ENCODE measurements around a stretch of chr11.

DNA sequence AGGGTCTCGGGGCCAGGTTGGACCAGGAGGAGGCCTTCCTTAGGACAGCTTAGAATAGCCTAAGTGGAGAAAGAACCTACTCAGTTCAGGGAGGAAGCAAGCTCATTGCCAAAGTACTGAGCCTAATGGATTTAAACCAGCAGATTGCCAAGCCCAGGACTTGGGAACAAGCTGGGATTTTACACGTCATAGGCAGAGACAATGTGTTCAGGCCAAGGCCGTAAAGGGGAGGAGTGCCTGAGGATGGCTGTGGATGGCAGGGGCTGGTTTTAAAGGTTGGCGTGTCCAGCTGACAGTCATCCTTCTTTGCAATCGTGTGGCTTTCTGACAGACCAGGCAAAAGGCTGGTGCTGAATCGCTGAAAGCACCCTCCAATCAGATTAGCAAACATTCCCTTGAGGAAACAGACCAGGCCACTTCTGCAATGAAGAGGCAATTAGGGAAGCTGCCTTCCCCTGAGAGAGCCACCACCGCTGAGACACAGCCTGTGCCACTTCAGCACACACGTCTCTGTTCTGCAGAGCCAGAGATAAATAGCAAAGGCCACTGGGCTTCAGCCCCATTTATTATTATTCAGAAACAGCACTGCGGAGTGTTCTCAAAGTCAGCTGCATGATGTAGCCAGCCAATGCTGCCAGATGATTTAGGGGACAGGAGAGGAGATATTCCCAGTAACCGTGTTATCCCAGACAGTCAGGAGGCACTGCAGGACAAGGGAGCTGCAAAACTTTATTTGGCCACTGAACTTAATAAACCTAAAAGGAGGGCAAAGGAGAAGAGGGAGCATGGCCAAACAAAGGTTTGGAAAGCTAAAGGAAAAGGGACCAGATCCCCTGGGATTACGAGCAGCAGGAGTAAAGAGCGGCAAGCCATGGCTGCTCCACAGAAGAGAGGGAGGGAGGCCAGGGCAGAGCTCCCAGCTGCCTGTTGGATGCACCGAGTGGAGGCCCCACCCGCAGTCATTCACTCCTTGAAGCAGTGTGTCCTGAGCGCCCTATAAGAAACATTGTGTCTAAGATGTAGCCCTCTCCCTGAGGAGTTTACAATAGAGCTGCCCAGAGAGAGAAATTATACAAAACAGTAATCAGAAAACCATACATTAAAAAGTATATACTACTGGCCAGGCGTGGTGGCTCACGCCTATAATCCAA is 54.3 kb upstream of the CSNK2A3 start:
- PRO-cap, result no peak

- PRO-cap, result no peak
Observed at GRCh38 chr11:11427577-11427991, 74.5 kb upstream of the CSNK2A3 start.

DNA sequence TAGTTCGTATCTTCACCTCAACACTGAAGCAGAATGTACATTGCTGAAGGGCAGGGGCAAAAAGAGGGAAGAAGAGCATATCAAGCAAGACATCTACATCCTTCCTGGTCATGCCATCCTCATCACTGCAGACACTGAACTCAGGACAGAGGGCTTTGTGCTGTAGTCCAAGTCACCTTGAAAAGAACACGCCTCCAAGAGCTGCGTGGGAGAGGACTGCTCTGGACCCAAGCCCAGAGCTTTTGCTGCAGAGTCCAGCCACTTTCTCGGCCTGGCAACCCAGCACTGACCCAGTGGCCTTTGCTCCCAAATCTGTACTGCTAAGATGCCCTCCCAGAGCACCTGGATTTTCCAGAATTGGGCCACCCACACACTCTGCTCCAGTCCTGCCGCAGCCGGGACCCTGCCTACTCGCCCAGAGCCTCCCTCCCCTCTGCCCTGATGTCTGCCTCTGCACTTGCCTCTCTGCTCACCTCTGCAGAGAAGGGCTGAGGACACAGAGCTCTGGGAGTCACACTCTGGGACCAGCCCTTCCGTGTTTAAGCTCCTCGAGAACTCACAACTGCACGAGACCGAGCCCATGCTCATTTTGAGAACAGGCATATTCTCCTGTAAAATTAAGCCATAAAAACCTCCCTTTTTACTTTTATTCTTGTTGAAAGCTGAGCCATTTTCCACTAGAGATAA is 83.7 kb upstream of the CSNK2A3 start:
- PRO-cap, result no peak

- PRO-cap, result no peak
Observed at GRCh38 chr11:11911789-11912407, 70.1 kb downstream of the USP47 start.

DNA sequence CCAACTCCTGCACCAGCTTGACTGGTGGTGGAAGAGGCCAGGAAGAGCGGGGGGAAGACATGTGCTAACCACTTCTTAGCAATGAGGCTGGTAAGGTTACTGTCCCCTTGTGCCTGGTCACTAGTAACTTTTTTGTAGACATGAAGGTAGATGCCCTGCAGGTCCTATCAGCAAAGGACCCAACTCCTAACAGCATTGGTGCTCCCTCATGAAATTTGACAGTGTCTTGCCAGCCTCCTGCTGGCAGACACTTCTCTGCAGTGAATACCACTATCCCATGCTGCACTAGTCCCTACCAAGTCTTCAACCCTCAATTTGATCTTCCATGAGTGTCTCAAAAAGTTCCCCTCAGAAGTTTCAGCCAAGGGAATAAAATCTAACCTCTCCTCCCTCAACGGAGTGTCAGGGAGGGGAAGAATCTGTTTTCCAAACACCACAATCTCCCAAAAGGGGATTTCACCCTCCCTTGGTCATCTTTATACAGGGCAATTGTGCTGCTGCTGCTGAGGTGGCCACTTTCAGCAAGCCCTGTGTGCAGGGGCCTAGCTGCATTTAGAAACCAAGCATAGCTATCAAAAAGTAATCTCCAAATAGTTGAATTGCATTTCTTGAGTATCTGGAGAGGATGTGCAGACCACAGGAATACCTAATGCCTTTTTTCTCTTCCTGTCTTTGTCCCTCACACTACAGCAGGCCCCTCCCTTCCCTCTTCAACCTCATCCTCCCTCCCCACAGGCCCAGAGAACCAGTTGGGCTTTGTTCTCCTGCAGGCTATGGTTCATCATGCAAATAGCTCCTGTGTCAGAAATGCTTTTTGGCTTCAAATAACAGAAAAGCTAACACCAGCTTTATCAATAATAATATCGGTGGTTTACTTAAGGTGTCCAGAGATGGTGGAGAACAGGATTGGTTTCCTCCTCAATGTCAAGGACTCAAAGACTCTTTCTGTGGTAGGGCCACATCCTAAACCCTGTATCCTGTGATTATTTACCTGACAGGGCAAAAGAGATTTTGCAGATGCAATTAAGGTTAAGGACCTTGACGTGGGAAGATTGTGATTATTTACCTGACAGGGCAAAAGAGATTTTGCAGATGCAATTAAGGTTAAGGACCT is 47.9 kb downstream of the DKK3 start:
- PRO-cap, result no peak

DNA sequence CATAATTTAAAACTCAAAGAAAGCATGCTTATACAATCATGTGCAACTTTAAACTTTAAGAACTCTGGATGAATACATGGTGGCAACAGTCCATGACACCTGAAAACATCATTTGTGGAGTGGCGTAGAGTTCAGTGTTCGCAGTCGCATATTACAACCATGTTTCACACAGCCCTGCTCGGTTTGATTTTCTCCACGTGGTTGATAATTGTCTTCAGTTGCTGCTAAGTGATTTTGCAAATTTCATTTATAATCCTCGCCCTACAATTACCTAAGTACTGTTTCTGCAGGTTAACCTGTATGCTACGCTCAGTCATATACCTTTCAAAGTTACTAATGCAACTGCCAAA is 45.3 kb downstream of the DKK3 start:
- PRO-cap, result no peak

DNA sequence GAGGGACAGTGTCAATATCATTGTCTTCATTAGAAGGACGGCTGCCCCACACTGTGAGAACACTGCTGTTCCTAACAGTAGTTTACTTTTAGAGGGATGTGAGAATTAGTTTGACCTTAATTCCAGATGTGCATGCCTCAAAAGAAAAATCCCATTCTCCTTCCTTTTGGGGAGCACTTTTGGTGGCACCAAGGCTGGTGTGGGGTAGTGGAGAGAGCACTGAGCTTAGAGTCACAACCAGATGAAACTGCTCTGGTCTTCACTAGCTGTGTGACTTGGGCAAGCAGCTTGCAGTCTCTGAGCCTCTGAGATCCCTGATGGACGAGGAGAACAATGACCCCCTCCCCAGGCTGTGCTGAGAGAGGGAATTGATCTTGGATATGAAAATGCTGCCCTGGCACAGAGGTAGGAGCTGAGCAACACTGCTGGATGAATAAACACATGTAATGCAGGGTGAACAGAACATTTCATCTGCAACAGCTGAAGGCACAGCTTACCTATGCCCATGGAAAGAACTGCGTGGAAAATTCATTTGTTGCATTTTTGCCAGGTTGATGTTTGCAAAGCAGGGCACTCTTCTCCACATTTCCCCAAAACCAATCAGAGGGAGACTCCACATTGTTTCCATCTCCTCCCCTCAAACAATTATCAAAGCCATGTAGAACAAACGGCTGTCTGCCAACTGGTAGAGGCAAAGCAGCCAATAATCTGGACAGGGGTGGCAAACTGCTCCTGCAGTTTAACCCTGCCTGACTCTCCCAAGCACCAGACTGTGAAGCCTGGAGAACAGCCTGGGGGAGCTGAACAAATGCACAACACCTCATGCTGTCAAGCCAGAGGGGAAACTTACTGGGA is 44.7 kb downstream of the DKK3 start:
- PRO-cap, result no peak

GRCh38 chr11:11973307-11974069 is 34.9 kb downstream of the DKK3 start:
- PRO-cap, result no peak

DNA sequence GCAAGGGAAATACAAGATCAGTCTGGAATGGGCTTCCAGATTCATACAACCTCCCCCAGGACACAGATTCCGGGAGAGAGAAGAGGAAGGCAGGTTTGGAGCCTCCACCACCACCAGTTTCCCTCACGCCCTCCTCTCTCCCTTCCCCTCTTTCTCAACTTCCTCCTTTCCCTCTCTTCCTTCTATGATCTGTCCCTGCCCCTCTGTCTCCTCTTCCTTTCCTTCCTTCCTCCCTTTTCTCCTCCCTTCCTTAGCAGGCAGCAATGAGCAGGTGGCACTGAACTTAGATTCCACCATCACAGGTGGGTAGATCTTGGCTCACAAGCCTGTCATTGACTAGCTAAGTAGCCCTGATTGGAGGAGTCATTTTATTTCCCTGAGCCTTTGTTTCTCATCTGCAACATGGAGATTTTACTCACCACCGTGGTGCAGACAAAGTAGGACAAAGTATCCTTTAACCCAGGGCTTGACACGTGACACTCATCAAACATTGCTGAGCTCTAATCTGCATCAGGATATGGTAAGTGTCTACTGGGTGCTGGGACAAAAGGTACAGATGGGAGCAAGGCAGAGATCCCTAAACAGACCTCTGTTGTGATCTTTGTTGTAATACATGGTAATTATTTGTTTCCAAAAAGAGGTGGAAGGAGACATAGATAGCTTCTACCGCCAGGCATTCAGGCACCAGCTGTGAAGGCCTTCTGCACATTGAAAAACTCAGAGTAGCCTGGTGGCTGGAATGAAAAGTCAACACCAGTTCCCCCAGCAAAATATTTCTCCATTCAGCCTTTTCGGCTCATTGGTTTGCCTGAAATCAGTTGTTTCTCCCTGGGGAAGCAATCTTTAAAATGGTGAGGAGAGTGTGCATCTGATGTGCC is 18.5 kb upstream of the MICAL2 start:
- PRO-cap, result no peak

- PRO-cap, result unidirectional peak, plus-strand start at chr11:12139425
Observed at GRCh38 chr11:12138899-12139982, 28.9 kb downstream of the MICAL2 start.

GRCh38 chr11:12160447-12161196 is 50.2 kb downstream of the MICAL2 start:
- PRO-cap, result no peak

DNA sequence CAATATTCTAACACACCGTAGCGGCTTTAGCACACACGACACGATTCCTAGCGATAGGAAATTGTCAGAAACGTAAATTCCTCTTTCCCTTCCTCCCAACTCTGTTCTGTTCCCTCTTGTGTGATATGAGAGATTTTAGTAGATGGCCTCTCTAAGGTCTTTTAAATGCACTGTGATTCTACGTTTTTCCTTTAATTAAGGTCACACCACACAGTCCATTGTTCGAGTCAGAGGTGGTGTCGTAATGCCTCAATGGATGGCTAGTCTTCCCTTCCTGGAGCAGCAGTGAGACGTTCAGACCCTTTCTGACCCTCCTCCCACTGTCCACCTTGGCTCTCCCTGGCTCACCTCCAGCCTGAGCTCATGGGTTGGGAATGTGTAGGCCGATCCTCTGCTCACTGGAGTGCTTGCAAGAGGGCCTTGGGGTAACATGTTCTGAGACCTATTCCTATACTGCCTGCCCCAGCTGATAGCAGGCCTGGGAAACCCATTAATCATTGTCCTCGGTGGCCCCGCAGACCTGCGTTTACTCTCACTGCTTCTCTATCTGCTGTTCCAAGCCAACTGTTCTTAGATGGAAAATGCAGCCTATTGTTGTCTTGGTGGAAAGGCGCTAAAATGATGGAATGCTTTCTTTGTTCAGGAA is 72.2 kb downstream of the MICAL2 start:
- PRO-cap, result no peak

DNA sequence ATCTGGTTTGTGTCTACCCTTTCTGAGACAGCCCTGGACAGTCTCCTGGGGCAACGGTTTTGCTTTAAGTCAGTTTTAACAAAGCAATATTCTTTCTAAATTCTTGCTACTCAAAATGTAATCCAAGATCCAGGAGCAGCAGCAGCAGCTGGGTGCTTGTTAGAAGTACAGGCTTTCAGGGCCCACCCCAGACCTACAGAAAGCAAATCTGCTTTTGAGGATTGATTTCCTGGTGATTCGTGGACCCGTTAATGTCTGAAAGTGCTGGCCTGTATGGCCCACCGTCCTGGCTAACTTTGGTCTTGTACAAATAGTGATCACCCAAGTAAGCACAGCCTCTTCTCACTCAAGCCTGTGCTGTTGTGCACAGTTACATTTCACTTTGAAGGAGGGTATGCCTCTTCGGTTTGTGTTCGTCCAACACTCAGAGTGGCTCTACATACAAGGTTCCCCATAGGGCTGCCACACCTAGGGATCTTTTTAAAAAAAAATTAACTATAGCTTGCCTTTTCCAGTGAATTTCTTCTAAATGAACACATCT is 127.3 kb downstream of the MICAL2 start:
- PRO-cap, result no peak

GRCh38 chr11:12239248-12239832 is 128.9 kb downstream of the MICAL2 start:
- PRO-cap, result no peak

DNA sequence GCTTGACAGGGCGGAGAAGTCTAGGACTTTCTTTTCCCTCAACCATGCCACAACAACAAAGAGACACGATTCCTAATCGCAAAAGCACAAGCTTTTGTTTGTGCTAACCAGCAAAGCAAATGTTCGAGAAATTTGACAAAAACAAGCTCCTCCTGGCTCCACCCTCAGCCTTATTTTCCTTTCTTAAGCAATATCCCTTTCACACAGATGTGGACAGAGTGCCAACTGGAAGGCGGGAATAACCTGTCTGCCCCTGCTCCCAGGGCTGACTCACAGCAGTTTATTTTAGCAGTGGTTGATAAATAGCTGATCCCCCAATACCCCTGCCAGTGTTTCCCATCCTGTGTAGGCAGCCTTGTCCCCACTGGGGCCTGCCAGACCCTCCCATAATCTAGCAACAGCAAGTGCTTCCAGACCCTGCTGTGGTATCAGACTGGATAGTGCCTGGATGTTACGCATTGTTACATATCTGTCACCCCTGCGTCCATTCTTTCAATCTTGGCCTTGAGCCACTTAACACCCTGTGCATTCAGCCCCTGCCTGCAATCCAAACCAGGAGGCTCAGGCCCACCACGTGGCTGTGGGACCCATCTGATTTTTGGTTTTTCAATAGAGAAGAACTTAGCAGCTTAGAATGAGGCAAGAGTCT is 53.6 kb downstream of the PARVA start:
- PRO-cap, result bidirectional peak, plus-strand start at position 212 of the sequence, minus-strand start at position 172 of the sequence

DNA sequence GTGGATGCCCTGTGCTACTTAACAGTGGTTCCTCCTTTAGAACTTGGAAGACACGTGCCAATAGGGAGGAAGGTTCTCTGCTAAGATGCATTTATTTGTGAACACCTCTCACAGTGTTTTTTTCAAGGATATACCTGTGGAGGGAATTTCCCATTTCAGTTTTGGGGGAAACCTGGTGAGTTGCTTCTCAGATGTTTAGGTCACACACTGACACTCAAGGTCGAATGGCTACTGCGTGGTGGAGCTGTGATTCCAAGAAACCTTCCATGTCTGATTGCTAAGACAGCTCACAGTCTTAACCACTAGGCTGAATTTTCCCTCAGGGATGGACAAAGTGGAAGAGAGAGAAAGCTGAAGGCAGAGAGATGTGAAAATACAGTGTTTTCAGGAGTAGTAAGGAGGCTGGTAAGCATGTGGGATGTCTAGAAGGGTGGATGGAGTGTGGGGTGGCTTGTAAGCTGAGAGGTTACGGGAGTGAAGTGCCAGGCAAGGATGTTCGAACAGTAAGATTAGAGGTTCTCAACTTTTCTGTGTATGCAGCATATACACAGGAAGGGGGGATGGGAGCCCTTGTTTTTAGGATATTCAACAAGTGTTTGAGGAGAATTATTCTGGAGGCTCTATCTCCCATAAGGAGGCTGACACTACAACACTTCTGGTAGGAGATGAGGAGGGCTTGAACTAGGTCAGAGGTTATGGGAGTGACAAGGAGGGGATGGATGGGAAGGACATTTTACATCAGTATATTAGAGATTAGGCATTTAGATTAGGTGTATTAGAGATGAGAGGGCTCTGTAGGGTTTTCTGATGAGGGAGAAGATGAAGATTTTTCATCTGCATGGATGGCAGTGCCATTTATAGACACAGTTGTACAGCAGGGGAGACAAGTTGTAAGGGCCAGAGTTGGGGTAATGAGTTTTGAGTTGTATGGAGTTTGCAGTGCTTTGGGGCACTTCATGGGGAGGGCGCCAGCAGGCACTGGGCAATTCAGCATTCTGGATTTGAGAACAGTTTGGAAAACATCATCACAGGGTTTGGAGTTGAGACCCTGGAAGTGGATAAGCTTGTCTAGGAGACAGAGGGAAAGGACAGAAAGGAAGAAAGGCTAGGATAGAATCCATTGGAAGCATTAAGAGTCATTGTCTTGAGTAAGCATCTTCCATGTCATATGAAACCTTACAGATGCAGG is 109.6 kb downstream of the TEAD1 start:
- PRO-cap, result no peak

GRCh38 chr11:12813516-12814465 is 139.6 kb downstream of the TEAD1 start:
- PRO-cap, result no peak

DNA sequence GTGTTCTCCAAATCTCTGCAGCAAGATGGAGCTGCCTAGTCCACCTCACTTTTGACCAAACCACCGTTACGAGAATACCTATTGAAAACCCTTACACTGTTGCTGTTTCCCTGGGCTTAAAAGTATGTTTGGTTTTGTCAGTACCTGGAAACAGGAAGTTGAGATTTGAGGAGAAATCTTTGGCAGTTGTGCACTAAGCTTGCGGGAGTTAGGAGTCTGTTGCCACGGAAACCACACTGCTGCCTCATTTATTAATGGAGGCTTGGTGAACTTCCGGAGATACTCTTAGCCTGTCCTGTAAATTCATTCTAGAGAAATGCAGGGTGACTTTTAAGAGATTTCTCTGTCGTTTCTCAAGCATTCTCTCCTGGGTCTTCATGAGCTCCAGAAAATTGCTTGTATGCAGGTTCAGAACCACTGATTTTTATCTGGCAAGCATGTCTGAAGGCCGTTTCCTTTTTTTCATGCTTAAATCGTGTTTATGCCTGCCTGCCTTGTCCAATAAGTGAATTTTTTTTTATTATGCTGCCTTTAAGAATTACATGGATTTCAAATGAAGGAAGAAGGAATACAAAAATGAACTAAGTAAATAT is 166.8 kb upstream of the RASSF10 start:
- PRO-cap, result no peak

DNA sequence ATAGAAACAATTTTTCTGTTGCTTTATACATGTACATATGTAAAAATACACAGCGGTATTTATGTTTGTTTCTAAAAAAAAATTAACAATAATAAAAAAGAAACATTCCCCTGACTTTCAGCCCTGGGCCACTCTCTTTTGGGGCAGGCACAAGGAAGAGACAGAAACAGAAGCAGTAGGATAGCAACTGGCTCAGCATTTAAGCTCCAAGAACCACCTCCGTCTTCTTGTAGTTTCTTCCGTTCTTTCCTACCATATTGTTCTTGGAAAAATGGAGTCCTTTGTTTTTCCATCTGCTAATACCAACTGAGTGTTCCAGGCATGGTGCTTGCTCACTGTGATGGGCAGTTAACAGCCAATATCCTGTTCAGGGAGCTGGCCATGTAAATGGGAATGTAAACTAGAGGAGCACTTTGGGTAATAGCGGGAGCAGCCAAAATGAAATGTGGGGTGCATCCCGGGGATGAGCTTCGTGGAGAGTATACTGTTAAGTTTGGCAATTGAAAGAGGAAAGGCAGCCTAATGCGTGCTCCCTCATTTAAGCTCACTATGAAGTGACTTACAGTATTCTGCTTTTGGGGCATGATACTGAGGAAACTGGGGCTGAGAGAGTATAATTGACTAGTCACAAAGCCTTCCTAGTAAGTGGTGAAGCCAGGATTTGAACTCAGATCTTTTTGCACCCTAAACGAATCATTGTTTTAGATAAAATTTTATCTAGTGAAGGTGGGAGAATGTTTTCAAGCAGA is 142.4 kb upstream of the RASSF10 start:
- PRO-cap, result no peak

DNA sequence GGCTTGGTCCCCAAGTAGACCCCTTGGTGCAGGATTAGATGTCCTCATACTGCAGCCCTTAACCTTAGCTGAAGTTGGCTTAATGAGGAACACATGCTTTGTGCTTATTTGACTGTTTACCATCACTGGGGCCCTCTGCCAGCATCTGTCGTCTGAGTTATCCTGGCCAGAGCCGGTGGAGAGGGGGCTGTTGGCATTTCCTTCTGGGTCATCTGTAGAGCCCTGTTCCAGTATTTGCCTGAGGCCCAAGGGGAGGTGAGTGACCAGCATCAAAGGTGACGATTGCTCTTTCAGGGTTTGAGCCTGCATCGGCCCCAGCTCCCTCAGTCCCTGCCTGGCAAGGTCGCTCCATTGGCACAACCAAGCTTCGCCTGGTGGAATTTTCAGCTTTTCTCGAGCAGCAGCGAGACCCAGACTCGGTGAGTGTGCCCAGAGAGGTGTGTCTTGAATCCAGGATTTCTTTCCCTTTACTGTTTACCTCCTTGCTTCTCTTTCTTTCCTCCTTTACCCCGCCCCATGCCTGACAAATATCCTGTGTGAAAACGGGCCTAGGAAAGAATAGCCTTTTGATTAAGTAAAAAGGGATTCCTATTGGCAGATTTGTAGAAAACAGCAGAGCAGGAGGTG is 126.3 kb upstream of the RASSF10 start:
- PRO-cap, result no peak